Cytotoxic T cell (primary cell): ENCODE measurements around the genes GUCY1B1 and CTSO.

- PRO-cap, 2 experiments: no peak in any of the 2 experiments
Observed at GRCh38 chr4:153654841-153655452, 29.1 kb upstream of the TLR2 start.

DNA sequence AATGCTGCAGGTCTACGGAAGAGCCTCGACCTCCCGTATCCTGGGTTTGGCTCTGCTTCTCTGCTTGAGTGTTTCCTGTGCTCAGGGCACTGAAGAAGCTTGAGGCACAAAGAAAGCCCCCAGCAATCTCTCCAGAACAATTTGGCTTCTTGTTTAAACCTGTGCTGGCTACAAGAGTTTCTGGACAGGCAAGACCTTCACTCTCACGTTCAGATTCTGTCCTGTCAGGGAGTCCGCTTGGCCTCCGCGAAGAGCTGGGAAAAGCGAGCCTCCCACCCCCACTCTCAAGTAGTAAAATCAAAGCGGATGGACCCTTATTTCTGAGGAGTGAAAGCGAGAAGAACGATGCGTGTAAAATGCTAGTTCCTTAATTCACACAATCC is 2.9 kb upstream of the SFRP2 start:
- PRO-cap, 2 experiments: no peak in any of the 2 experiments

DNA sequence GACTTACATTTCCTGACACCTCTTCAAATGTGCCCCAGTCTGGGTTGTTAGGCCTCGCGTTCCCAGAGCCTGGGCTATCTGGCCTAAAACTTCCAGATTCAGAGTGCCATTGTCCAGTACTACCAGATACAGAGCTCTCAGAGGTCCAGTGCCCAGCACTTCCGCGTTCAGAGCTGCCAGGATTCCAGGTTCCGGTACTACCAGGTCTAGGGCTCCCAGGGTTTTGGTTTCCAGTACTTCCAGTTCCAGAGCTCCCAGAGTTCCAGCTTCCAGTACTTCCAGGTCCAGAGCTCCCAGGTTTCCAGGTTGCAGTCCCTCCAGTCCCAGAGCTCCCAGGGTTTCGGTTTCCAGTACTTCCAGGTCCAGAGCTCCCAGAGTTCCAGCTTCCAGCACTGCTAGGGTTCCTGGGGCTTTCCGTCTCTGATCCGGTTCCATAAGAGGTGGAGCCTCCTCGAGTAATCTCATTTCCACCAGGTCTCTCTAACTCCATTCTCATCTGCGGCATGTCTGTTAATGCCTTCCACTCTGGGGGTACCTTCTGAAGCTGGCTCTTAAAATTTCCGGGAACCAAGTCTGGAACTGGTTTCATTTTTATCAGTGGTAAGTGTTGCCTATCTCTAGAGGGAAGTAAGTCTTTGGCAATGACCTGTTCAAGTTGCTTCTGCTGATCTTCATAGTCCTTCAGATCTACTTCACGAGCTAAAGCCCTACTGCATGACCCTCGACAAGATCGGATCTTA is 4.2 kb downstream of the FGA start:
- PRO-cap, 2 experiments: no peak in any of the 2 experiments

GRCh38 chr4:154606665-154607742 is 5.5 kb downstream of the FGG start:
- PRO-cap, 2 experiments: no peak in any of the 2 experiments

- PRO-cap, 2 experiments: no peak in any of the 2 experiments
Observed at GRCh38 chr4:154741833-154742165, 2.0 kb upstream of the LRAT start.

DNA sequence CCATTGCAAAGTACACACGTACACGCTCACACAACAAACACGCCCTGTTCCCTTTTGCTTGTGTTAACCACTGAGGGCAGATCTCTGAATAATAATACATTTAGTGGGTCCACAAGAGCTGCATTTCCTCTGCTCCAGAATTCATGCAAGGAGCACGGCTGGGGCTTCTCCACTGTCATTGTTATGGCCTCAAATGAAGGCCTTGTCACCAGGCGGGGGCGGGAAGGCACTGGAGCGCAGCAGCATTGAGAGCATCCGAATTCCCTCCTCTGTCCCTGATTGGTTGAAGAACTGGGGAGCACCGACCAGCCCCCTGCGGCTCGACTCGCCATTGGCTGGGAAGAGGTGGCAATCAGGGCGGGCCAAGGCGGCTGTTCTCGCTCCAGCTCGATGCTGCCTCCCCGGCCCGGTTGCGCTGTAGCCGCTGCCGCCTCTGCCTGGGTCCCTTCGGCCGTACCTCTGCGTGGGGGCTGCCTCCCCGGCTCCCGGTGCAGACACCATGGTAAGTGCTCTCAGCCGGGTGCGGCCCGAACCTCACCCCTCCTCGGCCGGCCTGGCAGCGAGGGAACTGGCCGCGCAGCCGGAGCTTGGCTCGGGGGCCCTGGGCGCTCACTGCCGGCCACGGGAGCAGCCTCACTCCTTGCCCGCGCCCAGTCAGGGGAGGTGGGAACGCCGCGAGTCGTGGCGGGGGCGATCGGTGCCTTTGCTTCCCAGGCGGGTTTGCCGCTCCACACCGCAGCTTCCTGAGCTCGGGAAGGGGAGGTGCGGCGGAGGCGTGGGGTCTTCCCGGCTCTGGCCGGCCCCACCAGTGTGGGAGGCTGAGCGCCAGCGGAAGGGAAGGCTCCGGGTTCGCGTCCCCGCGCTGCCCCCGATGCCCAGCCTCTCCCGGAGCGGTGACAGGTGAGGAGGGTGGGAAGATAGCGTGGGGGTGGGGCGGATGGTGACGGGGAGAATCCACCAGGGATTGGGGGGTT is at the start of gene GUCY1B1:
Gene GUCY1B1, plus strand, starts transcription at position 380 of the 974 bp plus-strand sequence.
- PRO-cap, 2 experiments: peak in 1 of 2 experiments; most common plus-strand start position 418 of the sequence (in 1)

GRCh38 chr4:155953418-155954396 is at the start of gene CTSO:
CTSO (minus strand) TSS chr4:155953866.
- PRO-cap, 2 experiments: peak in 2 of 2 experiments; most common plus-strand start chr4:155953653 (in 2); most common minus-strand start chr4:155953882 (in 2)

DNA sequence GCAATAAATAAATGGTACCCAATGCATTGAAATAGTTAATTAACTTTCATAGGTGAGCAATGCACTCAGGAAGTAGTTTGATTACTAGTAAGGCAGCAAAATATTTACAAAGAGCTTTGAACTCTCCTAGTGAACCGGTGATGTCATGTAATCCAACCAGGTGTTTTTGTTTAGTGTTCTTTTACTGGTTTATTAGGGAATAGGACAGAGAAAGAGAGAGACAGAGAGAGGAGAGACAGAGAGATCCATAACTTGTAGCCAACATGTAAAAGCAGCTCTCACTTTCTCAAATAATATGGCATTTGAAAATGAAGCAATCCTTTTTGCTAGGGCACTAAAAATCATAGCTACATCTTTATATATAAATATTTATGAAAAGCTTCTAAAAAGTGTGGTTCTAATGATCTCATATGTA is 228.7 kb upstream of the CTSO start:
- PRO-cap, 2 experiments: no peak in any of the 2 experiments

GRCh38 chr4:156944462-156945276 is 26.9 kb downstream of the PDGFC start:
- PRO-cap, 2 experiments: no peak in any of the 2 experiments

DNA sequence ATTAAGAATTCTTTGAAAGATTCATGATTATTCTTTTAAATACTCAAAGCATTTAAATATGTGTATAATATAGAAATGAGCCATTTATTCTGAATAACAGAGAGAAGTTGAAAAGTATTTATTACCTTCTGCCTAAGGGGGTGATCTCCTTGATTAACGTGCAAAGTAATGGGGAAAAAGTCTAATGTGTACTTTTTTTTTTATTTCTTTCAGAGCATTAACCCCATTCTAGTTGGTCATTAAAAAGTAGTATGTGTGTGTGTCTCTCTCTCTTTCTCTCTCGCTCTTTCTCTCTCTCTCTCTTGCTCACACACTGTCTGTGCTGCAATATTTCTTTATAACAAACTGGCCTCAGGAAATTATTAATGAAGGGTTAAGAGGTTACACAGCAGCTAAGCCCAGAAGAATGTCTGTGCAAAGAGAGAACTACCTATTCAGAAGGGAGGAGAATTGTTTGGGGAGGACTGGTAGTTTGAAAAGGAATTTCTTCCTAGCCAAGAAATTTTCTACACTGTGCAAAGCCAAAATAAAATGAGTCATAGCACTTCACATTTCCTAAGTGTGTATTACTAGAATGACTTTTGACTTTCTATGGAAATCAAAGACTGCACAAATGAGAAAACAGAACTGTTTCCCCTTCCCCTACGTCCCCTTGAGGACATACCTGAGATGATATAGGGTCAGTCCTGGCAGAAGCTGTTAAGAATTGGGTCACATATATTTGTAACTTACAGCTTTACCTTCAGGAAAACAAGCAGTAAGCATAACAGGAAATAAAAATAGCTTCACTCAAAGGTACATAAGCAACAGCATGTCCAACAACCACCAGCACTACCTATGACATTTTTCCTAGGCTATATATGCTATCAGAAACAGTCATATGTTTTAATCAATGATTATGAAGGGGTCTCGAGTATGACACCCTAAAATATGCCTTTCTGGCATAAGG is 22.2 kb downstream of the PDGFC start:
- PRO-cap, 2 experiments: no peak in any of the 2 experiments

DNA sequence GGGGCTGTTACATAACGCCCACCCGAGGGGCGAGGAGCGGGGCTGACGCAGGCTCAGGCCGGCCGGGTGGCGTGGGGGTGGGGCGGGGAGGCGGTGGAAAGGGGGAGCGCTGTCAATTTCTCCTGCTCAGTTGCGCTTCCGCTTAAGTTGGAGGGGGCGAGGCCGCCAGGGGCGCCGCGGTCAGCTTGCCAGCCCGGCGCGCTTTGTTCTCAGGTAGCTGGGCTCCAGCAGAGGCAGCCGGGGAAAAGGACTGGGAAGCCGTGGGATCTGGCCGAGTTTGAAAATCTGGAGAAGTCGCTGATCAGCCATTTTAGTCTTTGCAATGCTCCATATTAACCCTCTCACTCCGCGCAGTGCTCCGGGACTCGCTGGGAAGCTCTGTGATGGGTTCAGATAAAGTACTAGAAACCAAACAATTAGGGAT is 1.9 kb downstream of the GRIA2 start:
- PRO-cap, 2 experiments: no peak in any of the 2 experiments

DNA sequence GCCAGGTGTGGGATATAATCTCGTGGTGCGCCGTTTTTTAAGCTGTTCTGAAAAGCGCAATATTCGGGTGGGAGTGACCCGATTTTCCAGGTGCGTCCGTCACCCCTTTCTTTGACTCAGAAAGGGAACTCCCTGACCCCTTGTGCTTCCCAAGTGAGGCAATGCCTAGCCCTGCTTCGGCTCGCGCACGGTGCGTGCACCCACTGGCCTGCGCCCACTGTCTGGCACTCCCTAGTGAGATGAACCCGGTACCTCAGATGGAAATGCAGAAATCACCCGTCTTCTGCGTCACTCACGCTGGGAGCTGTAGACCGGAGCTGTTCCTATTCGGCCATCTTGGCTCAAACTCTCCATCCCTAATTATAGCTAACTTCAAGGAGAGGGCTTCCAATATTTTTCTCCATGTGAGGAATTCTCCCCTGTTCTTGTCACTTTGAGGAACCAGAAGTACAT is 82.9 kb downstream of the GASK1B start:
- PRO-cap, 2 experiments: no peak in any of the 2 experiments

DNA sequence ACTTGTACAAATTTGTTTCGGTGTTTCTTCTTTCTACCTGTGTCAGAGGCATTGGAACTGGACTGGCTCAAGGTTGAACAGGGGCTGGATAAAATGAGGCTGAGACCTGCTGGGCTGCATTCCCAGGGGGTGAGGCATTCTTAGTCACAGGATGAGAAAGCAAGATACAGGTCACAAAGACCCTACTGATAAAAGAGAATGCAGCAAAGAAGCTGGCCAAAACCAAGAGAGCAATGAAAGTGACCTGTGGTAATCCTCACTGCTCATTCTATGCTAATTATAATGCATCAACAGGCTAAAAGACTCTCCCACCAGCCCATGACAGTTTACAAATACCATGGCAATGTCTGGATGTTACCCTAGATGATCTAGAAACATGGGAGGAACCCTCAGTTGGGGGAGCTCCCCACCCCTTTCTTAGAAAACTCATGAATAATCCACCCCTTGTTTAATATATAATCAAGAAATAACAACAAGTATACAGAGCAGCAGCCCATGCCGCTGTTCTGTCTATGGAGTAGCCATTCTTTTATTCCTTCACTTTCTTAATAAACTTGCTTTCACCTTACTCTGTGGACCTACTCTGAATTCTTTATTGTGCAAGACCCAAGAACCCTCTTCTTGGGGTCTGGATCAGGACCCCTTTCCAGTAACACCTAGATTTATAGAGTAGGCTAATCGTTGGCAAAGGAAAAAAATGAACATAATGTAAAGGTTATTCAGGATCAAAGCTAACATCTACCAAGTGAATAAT is 77.9 kb downstream of the GASK1B start:
- PRO-cap, 2 experiments: no peak in any of the 2 experiments

- PRO-cap, 2 experiments: no peak in any of the 2 experiments
Observed at GRCh38 chr4:158182044-158182464, 9.2 kb upstream of the GASK1B start.

- PRO-cap, 2 experiments: no peak in any of the 2 experiments
Observed at GRCh38 chr4:158716818-158717527, 6.2 kb downstream of the PPID start.

DNA sequence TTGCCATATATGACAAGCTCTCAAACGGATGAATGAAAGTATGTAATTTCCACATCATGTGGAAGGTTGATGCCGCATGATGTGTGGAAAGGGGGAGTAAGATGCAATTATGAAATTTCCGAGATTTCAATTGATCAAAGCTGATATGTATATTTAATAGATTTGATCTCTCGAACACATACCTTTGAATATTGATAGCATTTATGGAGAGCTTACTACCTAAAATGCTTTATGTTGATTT is 882 bp downstream of the FNIP2 start:
- PRO-cap, 2 experiments: no peak in any of the 2 experiments

- PRO-cap, 2 experiments: no peak in any of the 2 experiments
Observed at GRCh38 chr4:158805509-158806468, 37.0 kb downstream of the FNIP2 start.

DNA sequence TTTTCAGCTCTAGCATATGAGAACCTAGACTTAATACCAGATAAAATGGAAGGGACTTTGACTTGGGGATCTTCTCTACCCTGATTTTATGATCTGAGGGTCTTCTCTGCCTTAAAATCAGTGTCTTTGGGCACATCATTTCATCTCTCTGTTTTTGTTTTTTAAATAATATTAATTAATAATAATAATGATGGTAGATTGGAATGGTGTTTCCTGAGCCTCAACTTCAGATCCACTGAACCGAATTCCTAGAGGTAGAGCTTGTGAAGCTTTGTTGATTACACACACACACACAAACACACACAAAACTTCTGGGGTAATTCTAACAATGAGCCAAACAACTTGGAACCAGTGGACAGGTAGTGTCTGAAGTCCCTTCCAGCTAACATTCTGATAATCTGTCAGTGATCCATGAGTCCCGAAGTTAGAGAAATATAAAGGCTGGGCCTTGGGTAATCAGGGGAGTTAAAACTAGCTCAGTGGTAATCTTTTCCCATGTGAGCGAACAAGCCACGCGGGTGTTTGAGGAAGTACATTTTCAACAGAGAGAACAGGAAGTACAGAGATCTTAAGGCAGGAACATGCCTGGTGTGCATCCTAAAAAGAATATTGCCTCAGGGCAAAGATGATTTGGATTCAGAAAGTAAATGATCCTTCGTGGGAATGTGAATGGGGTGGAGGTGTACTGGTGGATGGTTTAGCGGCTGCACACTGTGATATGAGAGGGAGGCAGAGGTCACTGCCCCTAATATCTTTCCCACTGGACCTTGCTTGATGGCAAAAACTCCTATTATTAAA is 42.8 kb downstream of the FNIP2 start:
- PRO-cap, 2 experiments: no peak in any of the 2 experiments

DNA sequence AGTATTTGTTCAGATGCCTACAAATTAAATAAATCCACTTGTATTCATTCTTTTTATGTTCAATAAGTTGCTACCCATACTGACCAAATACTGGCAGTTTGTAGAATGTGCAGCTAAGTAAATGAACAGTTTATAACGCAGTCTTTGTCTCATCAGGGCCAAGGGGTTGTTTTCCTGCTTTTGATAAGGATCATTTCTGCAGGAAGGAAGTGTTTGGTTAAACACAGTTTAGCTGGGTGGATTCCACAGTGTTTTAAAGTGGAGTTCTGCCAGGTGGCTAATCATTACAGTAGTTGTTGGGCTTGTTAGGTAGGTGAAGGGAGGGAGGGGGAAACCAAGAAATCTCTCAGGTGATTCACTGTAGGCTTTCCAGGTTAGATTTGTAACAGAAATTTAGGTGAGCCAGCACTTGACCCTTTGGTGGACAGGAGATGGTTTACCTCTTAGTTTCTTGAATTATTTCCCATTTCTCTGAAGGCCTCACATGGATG is 58.0 kb downstream of the FNIP2 start:
- PRO-cap, 2 experiments: no peak in any of the 2 experiments

GRCh38 chr4:159109485-159110069 is 6.7 kb downstream of the RAPGEF2 start:
- PRO-cap, 2 experiments: no peak in any of the 2 experiments